ENCODE measurements around a stretch of chr6.

GRCh38 chr6:3912637-3913485, 63.7 kb downstream of the FAM50B start:
- RRBS, result no CpG with 5 or more reads among the region's 6 CpGs

GRCh38 chr6:4040671-4041104, 19.6 kb downstream of the PRPF4B start:
- RRBS, result no CpG with 5 or more reads among the region's 10 CpGs

DNA sequence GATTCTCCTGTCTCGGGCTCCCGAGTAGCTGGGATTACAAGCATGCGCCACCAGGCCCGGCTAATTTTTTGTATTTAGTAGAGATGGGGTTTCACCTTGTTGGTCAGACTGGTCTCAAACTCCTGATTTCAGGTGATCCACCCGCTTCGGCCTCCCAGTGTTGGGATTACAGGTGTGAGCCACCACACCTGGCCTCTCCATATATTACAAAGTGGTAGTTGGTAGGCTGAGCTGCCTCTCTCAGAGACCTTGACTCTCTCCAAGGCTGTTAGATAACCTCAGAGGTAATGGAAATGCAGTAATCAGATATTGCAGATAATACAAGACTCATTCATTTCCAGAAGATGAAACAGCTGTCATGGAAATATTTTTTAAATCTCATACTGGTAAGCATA, 1.6 kb upstream of the ECI2 start:
- RRBS, result no CpG with 5 or more reads among the region's 6 CpGs

DNA sequence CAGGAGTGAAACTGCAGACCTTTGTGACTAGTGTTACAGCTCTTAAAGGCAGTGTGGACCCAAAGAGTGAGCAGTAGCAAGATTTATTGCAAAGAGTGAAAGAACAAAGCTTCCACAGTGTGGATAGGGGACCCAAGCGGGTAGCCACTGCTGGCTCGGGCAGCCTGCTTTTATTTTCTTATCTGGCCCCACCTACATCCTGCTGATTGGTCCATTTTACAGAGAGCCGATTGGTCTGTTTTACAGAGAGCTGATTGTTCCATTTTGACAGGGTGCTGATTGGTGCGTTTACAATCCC, 55.3 kb upstream of the ECI2 start:
- RRBS, result no CpG with 5 or more reads among the region's 4 CpGs

DNA sequence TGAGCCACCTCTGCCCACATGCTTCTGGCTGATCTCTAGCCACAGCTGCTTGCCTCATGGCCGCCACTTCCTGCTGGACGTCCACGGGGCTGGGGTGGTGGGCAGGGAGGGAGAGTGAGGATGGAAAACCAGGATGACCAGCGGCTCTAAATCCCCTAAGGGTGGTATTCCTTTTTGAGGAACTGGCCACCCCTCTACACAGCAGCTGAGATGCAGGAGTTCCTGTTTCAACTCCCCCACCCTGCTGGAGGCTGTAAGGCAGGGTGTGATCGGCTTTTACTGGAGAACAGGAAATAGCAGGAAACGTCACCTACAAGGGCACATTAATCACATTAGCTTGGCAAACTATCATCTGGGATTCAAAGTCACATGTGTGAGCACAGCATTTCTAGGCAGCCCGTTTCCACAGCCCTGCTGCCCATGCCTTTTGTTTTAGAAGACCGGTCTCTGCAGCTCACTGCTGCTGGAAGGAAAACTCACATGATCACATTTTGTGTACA, 181.6 kb upstream of the ECI2 start:
- RRBS, result no CpG with 5 or more reads among the region's 8 CpGs

GRCh38 chr6:4371203-4371838, 235.9 kb upstream of the ECI2 start:
- RRBS, result no CpG with 5 or more reads among the region's 10 CpGs

- RRBS, result no CpG with 5 or more reads among the region's 6 CpGs
These were observed 54.8 kb downstream of the LYRM4 start for GRCh38 chr6:5205762-5206502.

DNA sequence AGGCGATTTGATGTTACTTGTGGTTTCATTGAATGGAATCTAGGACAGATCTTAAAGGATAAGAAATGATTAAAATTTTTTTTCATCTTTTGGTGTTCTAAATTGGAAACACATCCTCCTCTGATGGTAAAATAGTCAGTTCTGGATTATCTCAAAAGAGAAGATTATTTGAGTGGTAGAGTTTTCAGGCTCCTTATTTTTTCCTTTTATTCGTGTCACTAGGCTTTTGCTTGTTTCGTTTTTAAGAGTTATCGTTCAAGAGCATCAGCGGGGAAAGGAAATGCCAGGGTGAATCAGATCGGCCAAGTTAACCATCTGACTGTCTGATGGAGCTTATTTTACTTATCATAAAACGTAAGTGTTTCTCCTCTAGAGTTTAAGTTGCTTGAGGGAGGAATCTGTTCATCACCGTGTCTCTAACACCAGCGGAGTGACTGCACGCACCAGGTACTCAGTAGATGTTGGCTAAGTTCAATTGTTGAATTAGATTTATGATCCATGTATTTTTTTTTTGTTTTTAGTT, 236.9 kb downstream of the FARS2 start:
- RRBS, result no CpG with 5 or more reads among the region's 10 CpGs

GRCh38 chr6:5997239-5998325, 9.1 kb downstream of the NRN1 start:
- RRBS, result no CpG with 5 or more reads among the region's 33 CpGs

- RRBS, result no CpG with 5 or more reads among the region's 42 CpGs
These were observed 2.1 kb downstream of the NRN1 start for GRCh38 chr6:6004443-6005184.

DNA sequence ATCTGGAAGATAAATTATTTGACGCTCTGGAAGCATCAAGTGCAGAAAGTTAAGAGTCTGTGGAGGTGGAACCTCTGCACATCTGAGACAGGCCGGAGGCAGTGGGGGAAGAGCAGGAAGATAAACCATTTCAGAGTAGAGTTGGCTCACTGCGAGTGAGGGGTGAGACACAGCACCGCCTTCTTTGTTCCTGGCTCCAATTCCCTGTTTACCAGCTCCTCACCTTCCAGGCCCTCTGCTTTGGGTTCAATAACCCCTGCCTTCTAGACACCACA, 141.4 kb upstream of the NRN1 start:
- RRBS, result no CpG with 5 or more reads among the region's 4 CpGs

DNA sequence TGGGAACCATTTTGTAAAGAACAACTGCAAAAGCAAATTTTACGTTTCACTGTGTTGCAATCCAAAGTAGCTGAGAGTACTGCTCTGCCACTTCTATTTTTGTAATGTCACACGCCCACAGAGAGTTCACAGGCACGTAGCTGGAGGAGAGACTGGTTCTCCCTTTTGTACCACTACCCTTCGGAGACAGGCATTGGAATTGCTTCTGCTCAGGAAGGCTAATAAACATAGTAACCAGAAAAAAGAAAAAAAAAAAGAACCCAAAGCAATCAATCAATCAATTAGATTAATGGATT, 75.4 kb upstream of the F13A1 start:
- RRBS, result no CpG with 5 or more reads among the region's 4 CpGs

DNA sequence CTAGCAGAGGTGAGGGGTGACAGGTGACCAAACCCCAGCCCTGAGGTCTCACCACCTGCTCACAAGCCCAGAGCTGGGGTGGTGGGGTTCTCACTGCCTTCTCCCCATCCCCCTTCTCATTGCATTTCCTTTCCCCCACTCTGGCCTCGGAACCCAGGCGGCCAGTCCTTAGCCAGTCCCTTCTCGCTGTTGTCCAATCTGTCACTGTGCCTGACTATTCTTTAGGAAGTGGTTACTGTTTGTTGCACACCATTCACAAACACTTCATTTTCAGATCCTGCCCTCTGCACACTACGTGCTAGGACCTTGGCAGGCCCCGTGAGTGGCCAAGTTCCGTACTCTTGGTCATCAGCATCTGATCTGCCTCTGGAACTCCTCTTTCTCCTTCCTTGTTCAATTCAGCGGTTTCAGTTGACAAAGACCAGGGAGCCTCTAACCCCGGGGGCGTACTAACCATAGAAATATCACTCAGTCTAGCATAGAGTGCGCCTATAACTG, 137.2 kb downstream of the LY86 start:
- RRBS, result no CpG with 5 or more reads among the region's 10 CpGs

DNA sequence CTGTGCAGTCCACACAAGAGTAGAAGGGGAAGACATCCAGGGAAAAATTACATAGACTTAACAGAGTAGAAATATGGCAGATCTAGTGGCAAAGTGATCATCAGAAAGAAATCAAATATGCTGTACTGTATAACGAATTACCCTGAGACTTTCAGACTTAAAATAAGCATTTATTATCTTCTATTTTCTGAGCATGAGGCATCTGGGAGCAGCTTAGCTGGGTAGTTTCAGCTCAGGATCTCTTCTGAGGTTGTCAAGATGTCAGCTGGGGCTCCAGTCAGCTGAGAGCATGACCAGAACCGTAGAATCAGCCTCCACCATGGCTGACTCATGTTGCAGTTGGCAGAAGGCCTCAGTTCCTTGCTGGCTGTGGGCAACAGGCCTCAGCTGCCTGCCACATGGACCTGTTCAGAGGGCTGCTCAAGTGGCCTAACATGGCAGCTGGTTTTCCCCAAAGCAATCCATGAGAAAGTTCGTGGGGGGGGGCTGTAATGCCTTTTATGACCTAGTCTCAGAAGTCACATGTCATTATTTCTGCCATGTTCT, 142.2 kb downstream of the LY86 start:
- RRBS, result no CpG with 5 or more reads among the region's 3 CpGs

DNA sequence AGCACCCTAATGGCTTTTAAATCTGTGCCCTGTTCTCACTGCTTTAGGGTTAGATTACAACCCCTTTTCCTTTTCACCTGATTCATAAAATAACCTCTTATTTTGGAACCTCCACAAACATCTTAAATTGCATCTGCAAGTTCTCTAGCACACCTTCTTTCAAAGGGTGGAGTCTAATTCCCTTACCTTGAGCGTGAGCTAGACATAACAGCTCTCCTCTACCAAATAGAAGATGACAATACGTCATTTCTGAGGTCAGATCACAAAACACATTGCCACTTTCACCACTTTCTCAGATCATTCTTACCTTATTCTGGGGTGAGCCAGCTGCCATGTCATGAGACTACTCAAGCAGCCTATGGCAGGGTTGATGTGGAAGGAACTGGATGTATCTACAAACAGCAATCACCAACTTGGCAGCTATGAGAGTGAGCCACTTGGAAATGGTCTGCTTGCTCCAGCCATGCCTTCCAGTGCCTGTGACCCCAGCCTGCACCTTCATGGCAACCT, 150.3 kb downstream of the LY86 start:
- RRBS, result no CpG with 5 or more reads among the region's 2 CpGs

GRCh38 chr6:6885351-6886663, 222.0 kb upstream of the RREB1 start:
- RRBS, result no CpG with 5 or more reads among the region's 29 CpGs

DNA sequence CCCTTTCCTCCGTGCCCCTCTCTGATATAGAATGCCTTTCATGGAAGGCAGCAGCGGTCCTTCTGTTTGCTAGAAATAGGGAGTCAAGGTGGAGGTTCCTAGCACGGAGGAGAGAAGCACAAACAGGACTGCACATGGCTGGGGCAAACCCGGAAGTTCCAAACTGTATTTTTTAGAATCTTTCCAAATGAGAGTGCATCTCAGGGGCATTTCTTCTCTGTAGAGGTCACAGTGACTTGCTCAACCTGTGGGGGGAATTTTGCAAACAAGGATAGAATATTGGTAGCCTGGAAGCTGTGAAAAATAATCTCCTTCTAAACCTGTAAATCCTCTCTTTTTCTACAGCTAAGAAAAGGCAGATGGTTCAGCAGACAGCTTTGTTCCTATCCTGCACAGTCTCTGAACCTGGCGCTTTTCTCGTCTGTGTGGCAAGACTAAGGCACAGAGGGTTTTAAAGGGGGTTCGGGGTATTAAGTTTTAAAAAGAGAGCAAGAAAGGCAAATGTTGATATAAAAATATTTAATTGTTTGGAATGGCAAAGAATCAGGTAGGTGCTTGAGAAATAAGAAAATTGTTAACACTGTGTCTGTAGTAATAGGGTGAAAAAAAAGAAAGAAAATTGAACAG, 176.2 kb upstream of the RREB1 start:
- RRBS, result no CpG with 5 or more reads among the region's 7 CpGs

- RRBS, result no CpG with 5 or more reads among the region's 6 CpGs
These were observed 109.6 kb upstream of the RREB1 start for GRCh38 chr6:6998176-6998556.

DNA sequence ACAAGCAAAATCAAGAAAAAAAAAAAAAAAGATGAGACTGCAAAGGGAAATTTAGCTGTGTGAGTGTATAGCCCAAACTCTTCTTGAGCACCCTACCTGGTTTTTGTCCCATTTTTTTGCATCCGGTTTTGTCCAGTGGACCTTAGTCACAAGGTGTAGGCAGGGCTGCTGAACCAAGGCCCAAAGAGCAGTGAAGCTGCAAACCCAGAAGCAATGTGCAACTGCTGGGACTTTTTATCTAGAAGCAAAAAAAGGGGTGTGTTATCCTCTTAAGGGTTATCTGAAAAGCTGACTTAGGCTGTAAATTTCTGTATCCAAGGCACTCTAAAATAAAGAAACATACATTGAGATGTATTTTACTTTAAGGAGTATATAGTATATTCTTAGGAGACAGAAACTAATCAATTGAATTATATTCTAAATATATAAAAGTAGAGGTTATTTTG, 54.4 kb upstream of the RREB1 start:
- RRBS, result no CpG with 5 or more reads among the region's 1 CpG

DNA sequence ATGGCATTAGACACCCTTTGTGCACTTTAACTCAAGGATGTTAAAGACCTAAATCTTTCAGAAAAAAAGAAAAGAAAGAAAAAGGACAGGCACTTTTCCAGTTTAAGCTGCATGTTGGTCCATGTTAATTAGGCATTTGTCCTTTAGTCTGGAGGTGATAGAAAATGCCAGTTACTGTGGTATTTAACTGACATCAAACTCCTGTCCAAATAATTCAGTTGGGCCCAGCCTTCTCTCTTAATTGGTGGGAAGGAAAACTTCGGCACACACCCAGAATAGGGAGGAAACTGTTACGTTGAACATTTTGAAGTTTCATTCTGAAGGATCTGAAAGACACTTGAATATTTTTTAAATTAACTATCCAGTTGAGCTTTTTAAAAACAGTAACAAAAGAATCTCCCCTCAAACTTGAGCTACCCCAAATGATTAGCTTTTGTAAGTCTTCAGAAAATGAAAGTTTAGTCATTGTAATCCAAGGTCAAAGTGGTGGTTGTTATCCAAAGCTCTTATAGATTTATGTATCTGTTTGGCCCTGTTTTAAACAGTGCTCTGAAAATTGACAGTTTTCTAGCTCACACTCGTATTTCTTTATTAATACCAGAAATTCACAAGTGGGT, 30.4 kb downstream of the RREB1 start:
- RRBS, result no CpG with 5 or more reads among the region's 3 CpGs

All from GM19239 (cell line).